Astrocyte (in vitro differentiated cells and primary cell): ENCODE measurements around the genes DIRAS1 and ZNF554.

DNA sequence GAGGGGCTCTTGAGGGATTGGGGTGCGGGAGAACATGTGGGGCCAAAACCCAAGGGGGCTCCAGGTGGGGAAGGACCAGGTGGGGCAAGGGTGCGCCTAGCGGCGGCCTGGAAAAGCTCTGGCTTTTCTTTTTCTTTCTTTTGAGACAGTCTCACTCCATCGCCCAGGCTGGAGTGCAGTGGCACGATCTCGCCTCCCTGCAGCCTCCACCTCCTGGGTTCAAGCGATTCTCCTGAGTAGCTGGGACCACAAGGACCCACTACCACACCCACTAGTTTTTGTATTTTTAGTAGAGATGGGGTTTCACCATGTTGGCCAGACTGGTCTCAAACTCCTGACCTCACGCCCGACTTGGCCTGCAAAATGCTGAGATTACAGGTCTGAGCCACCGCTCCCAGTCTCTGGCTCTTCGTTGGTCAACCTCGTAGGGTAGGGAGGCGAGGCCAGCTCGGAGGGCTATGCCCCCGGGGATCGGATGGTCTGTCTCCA, 3.7 kb downstream of the GADD45B start:
- PRO-cap: no peak
- RRBS, 2 experiments: no CpG with 5 or more reads among the region's 17 CpGs

DNA sequence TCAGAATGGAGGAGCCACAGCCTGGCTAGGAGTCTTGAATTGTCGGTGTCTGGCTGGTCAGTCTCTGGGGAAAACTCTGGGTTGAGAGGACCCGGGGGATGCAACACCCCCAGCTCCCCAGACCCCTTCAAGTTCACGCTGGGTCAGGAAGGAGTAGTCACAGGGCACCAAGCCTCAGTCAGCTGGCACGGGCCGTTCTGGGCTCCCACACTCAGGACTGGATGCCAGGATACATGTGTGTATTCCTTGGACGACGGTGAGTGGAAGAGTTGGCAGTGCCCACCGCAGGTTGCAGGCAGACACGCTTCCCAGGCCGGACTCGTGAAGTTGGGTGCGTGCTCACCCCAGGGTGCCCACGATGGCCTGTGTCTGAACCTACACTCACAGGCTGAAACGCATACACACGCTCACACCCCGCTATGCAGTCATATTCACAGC, 5.5 kb downstream of the GADD45B start:
- PRO-cap: no peak
- RRBS, 2 experiments: no CpG with 5 or more reads among the region's 16 CpGs

- PRO-cap: no peak
- RRBS, 2 experiments: 4 to 8% methylated on average over 15 to 20 of the region's 38 CpGs
Measured at GRCh38 chr19:2495204-2496260, 19.6 kb downstream of the GADD45B start.

- PRO-cap: no peak
- RRBS, 2 experiments: 39 to 47% methylated on average over 8 to 9 of the region's 26 CpGs
Measured at GRCh38 chr19:2512751-2513340, 36.9 kb downstream of the GADD45B start.

- PRO-cap: no peak
- RRBS, 2 experiments: no CpG with 5 or more reads among the region's 14 CpGs
Measured at GRCh38 chr19:2531025-2531538, 55.2 kb downstream of the GADD45B start.

DNA sequence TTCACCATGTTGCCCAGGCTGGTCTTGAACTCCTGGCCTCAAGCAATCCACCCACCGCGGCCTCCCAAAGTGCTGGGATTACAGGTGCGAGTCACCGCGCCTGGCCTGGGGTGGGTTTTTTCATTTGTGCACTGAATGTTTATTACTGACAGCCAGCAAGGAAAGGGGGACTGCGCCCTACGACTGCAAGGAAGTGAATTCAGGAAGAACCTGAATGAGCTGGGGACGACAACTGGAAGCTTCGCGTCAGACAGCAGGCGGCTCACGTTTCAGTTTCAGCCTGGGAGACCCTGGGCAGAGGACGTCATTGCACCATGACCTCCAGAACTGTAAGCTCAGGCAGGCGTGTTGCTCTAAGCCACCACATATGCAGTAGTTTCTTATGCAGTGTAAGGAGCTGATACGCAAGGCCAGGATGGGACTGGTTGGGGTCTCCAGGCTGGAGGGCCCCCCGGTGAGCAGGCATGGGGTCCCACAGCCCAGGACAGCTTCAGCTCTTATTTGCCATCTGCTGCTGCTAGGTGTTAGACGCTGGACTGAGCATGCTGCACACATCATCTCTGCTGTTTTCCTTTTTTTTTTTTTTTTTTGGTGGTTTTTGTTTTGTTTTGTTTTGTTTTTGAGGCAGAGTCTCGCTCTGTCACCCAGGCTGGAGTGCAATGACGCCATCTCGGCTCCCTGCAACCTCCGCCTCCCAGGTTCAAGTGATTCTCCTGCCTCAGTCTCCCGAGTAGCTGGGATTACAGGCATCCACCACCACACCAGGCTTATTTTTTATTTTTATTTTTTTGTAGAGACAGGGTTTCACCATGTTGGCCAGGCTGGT, 66.6 kb downstream of the GADD45B start:
- PRO-cap: unidirectional peak, minus-strand start at position 538 of the sequence
- RRBS, 2 experiments: no CpG with 5 or more reads among the region's 22 CpGs

GRCh38 chr19:2650422-2651062, 52.0 kb downstream of the GNG7 start:
- PRO-cap: no peak
- RRBS, 2 experiments: no CpG with 5 or more reads among the region's 25 CpGs

- PRO-cap: no peak
- RRBS, 2 experiments: no CpG with 5 or more reads among the region's 16 CpGs
Measured at GRCh38 chr19:2694984-2695594, 7.4 kb downstream of the GNG7 start.

DNA sequence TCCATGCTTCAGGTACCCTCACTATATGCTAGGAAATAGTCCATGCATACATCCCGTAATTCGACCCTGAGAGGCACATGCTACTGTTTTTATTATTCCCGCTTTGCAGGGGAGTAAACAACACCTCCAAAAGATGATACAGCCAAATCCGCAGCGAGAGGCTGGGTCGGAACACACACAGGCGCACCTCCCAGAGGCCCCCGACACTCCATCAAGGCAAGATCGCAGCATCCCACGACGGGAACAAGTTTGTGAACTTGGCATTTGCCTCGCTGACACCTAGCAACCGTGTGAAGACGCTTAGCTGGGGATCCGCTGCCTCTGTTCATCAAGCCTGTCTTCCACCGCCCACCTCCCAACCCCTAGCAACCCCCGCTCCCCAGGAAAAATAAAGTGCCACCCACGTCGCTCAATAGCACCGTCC, 1.9 kb downstream of the GNG7 start:
- PRO-cap: no peak
- RRBS, 2 experiments: no CpG with 5 or more reads among the region's 20 CpGs

GRCh38 chr19:2720705-2721309, 365 bp downstream of the DIRAS1 start:
- PRO-cap: no peak
- RRBS, 2 experiments: 2 to 7% methylated on average over 10 to 12 of the region's 55 CpGs

DNA sequence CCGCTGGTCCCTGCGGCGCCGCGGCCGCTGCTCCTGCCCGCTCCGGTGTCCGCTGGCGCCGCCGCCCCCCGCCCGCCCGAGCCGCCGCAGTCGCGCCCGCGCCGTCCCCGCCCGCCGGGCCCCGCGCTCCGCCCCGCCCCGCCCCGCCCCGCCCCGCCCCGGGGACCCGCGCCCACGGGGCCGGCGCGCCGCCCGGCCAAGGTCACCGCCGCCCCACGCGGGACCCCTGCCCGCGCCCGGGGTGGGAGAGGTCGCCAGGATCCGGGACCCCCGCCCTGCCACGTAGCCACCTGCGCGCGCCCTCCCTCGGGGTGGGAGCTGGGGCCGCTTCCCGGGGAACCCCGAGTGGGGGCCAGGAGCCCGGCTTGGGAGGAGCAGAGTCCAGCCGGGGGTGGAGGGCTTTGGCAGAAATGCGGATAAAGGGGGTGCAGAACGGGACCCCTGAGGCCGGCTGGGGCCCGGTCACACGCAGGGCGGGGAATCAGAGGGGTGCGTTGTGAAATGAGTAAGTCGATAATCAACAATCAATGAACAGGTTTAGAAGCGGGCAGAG, at the start of gene DIRAS1:
Gene DIRAS1, minus strand, starts transcription at position 63 of the 553 bp plus-strand sequence.
- PRO-cap: no peak
- RRBS, 2 experiments: 2 to 3% methylated on average over 52 of the region's 71 CpGs

DNA sequence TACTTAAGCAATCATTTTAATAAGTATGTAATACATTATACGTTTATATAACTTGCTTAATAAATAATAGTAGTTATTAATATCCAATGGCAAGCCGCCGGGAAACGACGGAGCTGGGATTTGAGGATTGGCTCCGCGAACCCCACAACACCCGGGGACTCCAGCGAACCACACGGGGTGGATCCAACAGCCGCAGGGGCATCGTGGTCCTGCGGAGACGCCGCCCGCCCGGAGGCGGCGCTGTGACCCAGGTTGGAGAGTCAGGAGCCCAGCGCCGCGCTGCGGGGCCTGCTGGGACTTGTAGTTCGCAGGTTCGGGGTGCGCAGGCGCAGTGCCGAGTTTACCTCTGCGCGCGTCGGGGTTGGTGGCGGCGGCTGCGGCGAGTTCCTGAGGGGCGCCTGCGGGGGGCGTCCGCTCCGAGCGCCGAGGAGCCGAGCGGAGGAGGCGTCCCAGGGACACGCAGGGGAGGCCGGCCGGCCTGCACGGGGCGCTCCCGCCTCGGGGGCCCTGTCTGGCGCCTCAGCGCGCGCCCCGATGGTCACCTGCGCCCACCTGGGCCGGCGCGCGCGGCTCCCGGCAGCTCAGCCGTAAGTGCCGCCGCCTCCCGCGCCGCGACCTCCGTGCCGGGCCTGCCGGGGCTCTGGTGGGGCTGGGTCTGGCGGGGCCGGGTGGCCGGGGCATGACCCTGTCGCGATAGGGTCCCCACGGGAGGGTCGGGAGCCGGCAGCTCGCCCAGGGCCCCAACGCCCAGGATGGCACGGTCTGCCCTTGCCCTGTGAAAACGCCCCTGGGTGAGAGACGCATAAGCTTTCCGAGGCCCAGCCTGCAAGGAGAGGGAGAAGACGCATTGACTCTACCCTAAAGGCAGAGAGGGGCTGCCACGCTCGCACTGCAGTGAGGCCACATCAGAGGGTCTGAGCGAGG, at the start of gene ZNF554:
Gene ZNF554, plus strand, starts transcription at position 331 of the 924 bp plus-strand sequence.
- PRO-cap: no peak
- RRBS, 2 experiments: 2% methylated on average over 40 of the region's 93 CpGs

DNA sequence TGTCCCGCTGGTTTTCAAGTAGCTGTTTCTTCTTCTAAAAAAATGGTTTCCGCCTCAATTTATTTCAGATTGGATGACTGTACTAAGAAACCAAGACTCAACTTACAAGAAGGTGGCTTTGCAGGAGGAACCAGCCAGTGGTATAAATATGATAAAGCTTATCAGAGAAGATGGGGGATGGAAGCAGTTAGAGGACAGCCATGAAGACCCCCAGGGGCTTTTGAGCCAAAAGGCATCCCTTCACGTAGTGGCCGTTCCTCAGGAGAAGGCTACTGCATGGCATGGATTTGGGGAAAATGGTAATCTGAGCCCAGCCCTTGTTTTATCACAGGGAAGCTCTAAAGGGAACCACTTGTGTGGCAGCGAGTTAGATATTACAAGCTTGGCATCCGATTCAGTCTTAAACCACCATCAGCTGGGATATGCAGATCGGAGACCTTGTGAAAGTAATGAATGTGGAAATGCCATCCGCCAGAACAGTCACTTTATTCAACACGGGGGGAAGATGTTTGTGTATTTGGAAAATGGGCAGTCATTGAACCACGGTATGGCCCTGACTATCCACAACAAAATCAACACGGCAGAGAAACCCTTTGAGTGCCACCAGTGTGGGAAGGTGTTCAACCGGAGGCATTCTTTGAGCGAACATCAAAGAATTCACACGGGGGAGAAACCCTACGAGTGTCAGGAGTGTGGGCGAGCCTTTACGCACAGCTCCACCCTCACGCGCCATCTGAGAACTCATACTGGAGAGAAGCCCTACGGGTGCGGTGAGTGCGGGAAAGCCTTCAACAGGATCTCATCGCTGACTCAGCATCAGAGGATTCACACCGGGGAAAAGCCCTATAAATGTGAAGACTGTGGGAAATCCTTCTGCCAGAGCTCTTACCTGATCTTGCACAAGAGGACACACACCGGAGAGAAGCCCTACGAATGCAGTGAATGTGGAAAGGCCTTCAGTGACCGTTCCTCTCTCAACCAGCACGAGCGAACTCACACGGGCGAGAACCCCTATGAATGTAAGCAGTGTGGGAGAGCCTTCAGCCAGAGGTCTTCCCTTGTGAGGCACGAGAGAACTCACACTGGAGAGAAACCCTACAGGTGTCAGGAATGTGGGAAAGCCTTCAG, 7.3 kb upstream of the ZNF555 start:
- PRO-cap: no peak
- RRBS, 2 experiments: 93 to 95% methylated on average over 2 of the region's 32 CpGs

- PRO-cap: no peak
- RRBS, 2 experiments: no CpG with 5 or more reads among the region's 9 CpGs
Measured at GRCh38 chr19:2962161-2962627, 15.2 kb upstream of the TLE6 start.

DNA sequence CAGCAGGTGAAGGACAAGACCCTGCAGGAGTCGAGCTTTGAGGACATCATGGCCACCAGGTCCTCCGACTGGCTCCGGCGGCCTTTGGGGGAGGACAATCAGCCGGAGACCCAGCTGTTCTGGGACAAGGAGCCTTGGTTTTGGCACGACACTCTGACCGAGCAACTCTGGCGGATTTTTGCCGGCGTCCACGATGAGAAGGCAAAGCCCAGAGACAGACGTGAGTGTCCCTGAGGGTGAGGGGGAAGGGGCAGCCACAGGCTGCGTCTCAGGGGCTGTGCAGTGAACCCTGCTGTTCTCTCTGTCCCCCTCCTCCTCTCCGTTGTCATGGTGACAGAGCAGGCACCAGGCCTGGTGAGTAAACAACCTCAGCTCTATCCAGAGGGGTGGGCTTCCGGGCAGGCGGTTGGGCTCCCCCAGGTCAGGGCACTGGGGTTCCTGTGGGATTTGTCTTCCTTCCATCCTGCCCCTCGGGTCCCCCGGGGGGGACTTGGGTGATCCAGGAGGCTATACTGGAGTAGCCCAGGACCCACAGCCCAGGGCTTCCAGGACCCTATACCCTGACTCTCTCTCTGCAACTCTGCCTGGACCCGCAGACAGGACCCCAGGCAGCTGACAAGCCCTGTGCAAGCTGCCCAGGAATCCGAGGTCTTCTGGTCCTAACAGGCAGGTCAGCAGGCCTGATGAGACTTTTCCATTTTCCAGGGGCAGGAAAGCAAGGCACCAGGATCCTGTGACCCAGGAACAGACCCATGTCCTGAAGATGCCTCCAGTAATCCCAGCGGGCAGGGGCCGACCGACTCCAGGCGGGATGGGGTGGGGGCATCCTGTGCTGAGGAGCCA, 9.9 kb downstream of the TLE6 start:
- PRO-cap: no peak
- RRBS, 2 experiments: 5 to 9% methylated on average over 8 to 10 of the region's 24 CpGs

- PRO-cap: no peak
- RRBS, 2 experiments: 94% methylated on average over 3 of the region's 16 CpGs; no CpG with 5 or more reads in 1 of the 2 experiments
Measured at GRCh38 chr19:3015473-3016034, 13.5 kb downstream of the TLE2 start.

- PRO-cap: no peak
- RRBS, 2 experiments: no CpG with 5 or more reads among the region's 12 CpGs
Measured at GRCh38 chr19:3056555-3057220, 5.6 kb downstream of the TLE5 start.

GRCh38 chr19:3098034-3098396, 3.9 kb downstream of the GNA11 start:
- PRO-cap: no peak
- RRBS, 2 experiments: no CpG with 5 or more reads among the region's 15 CpGs

- PRO-cap: no peak
- RRBS, 2 experiments: no CpG with 5 or more reads among the region's 6 CpGs
Measured at GRCh38 chr19:3125290-3125489, 10.6 kb upstream of the GNA15 start.

- PRO-cap: no peak
- RRBS, 2 experiments: no CpG with 5 or more reads among the region's 3 CpGs
Measured at GRCh38 chr19:3153648-3154111, 17.8 kb downstream of the GNA15 start.